Epithelial cell of esophagus (primary cell): ENCODE results near the genes PKN2 and GBP7.

GRCh38 chr1:87330403-87330946 is 1.8 kb downstream of the LMO4 start:
- RRBS: 7% methylated on average over 3 of the region's 14 CpGs

DNA sequence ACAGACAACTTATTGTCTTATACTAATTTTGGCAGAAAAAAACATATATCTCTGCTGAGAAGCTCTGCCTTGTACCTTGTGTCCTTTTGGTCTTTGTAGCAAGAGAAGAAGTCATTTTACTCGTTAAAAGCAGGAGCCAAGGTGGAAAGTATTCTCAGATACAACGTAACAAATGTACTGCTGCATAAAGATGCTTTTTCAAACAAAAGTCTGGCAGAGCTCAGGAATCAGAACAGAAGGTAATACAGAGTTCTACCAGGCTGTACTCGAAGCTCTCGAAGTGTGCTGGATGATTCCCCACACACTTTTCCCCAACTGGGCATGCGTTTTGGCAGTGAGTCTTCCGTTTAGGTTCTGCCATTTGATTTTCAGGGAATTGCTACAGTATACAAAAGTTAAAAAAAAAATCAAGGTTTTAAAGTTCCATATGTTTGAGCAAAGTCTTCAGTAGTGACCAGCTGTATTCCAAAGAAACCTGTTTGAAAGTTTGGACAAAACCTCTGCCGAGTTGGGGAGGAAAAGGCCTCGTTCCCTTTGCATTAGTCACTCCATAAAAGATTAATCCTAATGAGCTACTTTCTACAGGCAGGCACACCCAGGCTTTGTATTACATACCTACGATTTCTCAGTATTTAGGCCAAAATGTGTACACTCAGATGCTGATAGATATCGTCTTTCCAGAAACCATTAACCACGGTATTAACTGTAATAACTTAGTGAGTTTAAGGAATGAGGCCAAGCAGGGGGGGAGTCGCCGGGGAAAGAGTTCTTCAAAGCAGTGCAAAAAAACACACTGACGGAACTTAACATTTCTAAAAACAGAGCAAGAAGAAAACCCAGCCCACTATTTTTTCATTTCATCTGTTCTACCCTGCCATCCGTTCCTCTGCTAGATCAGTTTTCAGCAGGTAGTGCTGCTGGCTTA is 477.1 kb downstream of the LMO4 start:
- RRBS: no CpG with 5 or more reads among the region's 15 CpGs

GRCh38 chr1:87902864-87903313 is 574.2 kb downstream of the LMO4 start:
- RRBS: no CpG with 5 or more reads among the region's 4 CpGs

- RRBS: no CpG with 5 or more reads among the region's 3 CpGs
These were observed 514.9 kb upstream of the PKN2 start for GRCh38 chr1:88169133-88169517.

DNA sequence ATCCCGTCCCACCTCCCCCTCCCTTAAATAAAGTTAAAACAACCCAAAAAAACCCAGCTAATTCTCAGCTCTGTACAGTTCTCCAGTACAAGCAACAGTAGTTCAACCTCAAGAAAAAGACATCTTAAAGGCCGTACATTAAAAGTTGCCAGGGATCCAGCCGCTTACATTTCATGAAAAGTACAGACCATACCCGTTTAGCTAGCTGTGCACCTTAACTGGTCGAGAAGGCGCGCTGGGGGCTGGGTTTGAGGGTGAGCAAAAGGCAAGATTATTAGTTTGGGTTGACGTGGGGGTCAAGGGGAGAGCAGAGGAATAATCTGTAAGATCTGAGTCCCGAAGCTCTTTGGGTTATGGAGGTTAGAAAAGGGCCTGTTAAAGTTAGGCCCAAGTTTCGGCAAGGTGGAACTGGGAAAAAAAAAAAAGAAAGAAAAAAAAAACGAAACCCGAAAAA is 574 bp upstream of the PKN2 start:
- RRBS: no CpG with 5 or more reads among the region's 12 CpGs

GRCh38 chr1:88683926-88684842 is at the start of gene PKN2:
TSS of gene PKN2 (plus strand) at chr1:88684273.
- RRBS: 3% methylated on average over 14 of the region's 92 CpGs

DNA sequence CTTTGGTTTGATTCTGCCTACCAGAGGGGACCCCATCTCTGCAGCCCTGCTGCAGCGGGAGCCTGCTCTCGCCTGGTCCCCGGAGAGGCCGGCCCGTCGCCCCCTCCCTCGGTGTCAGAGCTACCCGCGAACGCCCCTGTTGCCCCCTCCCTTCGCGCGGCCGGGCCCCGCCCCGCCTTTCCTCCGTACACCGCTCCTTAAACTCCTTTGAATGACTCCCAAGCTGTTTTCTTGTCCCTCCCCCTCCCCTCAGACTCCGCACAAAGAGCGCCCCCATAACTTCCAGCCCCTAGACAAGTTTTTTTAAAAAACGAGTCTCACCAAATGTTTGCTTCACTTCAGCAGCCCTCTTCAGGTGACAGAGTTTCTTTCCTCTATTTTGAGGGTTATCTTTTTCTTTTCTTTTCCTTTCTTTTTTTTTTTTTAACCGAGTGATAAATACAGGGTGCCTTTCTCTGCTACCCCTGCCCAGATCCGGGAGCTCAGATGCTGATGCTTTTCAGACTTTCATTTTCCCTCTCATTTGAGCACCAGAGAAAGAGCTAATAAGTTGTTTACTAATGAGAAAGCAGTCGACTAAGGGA is 862 bp downstream of the PKN2 start:
- RRBS: 1% methylated on average over 10 of the region's 24 CpGs

- RRBS: no CpG with 5 or more reads among the region's 9 CpGs
These were observed 11.8 kb downstream of the GBP3 start for GRCh38 chr1:89010880-89011311.

- RRBS: no CpG with 5 or more reads among the region's 13 CpGs
These were observed 14.9 kb downstream of the GBP1 start for GRCh38 chr1:89049831-89050726.

GRCh38 chr1:89054690-89055589 is 10.1 kb downstream of the GBP1 start:
- RRBS: no CpG with 5 or more reads among the region's 8 CpGs

GRCh38 chr1:89129832-89130399 is 4.0 kb upstream of the GBP2 start:
- RRBS: no CpG with 5 or more reads among the region's 7 CpGs

- RRBS: no CpG with 5 or more reads among the region's 2 CpGs
These were observed at the start of gene GBP7 for GRCh38 chr1:89175679-89176478. TSS of gene GBP7 (minus strand) at chr1:89176003.

DNA sequence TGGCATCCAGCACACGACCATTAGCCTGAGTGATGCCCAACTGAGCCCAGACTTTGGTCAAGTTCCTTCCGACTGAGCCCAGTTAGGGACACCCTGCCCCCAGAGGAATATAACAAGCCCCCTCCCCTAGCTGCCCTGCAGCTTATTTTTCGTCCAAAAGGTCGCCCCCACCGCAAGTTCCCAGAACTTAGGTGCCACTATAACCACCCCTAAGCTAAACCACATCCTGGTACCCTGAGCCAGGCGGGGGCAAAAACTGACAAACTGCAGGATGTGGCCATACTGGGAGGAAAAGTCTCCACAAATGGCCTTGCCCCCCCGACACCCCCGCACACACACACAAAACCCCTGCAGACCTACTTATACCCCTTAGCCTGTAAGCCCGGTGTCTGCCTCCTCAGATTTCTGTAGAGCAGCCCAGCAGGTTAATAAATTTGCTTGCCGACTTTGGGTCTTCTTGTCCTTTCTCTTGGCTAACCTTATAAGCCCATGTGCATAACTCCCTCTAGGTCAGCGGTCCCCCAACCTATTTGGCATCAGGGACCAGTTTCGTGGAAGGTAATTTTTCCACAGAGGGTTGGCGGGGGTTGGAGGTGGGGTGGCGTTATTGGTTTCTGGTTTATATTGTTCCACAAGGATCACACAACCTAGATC is 13.0 kb downstream of the GBP5 start:
- RRBS: no CpG with 5 or more reads among the region's 14 CpGs

DNA sequence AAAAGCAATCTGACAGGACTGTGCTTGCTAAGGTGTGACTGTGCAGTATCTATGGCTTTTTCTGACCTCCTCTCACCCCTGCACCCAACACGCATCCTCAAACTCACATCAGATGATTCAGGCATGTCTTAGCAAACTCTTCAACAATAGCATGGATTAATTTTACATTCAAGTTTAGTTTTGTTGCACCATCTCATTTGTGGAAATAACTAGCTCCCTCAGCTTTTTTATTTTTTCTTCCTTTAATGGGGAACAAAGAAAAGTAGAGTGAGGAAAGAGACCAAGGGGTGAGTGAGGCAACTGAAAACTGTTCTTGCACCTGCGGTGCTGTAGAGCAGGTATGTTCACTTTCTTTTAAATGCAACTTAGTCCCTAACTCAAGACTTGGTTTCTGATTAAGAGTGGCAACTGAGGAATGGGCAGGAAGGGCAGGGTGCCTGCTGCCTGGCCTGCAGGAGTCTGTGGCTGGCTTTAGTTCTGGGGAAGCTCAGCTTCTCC is 71.3 kb upstream of the LRRC8B start:
- RRBS: no CpG with 5 or more reads among the region's 2 CpGs

DNA sequence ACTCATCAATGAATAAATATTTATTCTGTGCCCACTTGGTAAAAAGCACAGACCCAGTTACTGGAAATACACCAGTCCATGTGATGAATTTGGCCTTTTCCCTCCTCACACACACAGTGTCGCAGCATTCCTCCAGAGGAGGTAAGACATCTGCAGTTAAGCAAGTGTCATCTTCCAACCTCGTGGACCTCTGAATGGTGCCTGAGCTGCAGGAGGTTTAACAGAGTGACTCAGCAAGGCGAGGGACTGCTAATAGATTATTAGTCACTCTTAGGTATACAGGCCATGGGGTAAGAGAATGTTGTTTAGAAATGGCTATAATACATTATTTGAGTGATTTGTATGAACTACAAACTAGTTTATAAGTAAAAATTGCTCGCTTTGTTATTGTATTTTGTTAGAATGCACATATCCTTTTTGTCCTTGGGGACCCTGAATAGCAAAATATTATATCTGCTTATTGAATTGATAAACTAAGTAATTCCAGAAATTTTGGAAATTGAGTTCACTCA is 8.5 kb upstream of the LRRC8B start:
- RRBS: no CpG with 5 or more reads among the region's 4 CpGs

DNA sequence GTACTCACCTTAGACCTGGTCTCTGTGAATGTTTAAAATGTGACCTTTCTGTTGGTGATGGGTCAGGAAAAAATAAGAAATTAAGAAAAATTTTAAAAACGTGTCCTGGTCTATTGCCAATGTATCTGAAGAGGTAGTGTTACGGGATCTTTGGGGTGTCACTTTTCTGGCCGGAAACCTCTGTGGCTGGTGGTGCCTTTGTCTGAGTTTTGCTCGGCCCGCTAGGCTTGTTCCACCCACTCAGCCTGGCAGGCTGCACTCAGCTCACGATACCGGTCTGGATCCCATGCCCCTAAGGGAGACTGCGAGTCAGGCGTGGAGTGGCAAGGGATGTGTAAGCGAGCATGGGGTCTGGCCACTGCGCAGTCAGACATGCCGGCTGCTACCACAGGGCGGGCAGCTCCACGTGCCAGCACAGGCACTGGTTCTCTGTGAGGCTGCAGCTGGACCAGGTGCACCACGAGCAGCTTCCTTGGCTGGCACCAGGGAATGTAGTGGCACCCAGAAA is 24.0 kb upstream of the LRRC8C start:
- RRBS: no CpG with 5 or more reads among the region's 15 CpGs

- RRBS: no CpG with 5 or more reads among the region's 4 CpGs
These were observed 91.8 kb downstream of the LRRC8C start for GRCh38 chr1:89724556-89725221.

- RRBS: no CpG with 5 or more reads among the region's 4 CpGs
These were observed 15.4 kb downstream of the LRRC8D start for GRCh38 chr1:89836139-89836636.

- RRBS: no CpG with 5 or more reads among the region's 2 CpGs
These were observed 25.7 kb downstream of the LRRC8D start for GRCh38 chr1:89846512-89846933.